K562 (cell line): ENCODE results near the gene NDFIP1.

DNA sequence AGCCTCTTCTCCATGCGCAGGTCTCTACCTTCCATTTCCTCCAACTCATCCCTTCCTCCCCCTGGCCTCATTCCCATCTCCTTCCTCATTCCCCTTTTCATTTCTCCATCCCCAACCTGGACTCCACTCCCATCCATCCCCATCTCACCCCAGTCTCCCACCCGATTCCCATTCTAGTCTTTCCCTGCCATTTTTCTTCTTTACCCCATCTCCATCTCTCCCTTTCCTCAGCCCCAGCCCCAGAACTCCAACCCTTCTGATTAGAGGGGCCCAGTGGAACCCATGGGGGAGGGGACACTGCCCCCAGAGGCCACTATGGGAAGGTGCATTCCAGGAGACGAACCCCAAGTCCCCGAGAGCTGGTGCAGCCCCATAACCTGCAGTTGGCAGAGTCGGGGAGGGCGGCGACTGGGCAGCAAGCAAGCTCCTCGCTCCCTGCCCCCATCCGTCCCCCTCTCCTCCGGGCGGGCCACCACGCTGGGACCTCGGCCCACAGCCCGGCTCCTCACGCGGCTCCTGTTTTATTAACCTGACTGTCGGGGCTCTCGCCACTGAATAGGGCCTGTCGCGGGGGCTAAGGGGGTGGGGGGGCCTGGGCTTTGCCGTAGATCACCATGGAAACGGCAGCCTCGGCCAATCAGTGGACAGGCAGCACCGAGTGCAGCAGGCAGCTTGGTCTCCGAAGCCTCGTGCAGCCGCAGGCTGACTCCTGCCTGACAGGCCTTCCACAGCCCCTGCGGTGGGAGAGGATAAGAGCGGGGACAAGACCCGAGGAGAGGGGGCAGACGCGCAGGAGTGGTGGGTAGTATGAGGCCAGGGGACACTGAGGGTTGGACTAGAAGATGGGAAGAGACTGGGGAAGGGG, 66.6 kb downstream of the PCDH1 start:
- RAMPAGE, long total RNA = no peak
- RRBS = 18% methylated on average over 5 of the region's 32 CpGs
PRO-cap:
- standard = no peak
- CoPRO, capped RNA only, 2 experiments = no peak in any of the 2 experiments
- CoPRO, capped and uncapped RNA, 2 experiments = no peak in any of the 2 experiments
- CoPRO, uncapped RNA only, 2 experiments = no peak in any of the 2 experiments
CAGE:
- cytosol, long polyA plus RNA = no peak
- long polyA plus RNA = no peak
- nucleolus, long total RNA = no peak
- nucleus, long polyA plus RNA = no peak

- RAMPAGE, long total RNA = no peak
- RRBS = 6% methylated on average over 3 of the region's 16 CpGs
PRO-cap:
- standard = no peak
- CoPRO, capped RNA only, 2 experiments = no peak in any of the 2 experiments
- CoPRO, capped and uncapped RNA, 2 experiments = no peak in any of the 2 experiments
- CoPRO, uncapped RNA only, 2 experiments = no peak in any of the 2 experiments
CAGE:
- cytosol, long polyA plus RNA = no peak
- long polyA plus RNA = no peak
- nucleolus, long total RNA = no peak
- nucleus, long polyA plus RNA = no peak
Observed at GRCh38 chr5:141841103-141842294, 36.7 kb downstream of the PCDH1 start.

DNA sequence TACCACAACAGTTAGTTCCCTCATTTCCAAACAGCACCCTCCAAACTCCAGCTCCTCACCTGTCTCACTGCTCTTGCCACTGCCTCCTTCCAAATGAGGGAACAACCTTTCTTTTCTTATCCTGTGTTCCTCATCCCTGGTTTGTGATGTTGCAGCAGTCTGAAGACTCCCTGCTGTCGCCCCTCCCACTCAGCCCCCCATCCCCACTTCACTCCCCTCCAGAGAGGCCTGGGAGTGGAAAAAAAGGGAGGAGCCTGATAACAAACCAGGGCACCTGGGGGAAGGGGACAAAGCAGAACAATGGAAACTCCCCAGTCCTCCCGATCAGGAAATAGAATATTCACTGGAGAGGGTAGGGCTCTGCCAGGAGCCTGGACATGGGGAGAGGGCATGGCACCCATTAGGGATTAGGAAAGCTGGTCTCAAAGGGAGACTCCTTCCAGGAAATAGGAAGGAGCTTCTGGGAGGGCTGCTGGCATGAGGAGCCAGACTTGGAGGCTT, 20.2 kb downstream of the PCDH1 start:
- RAMPAGE, long total RNA = no peak
- RRBS = no CpG with 5 or more reads among the region's 2 CpGs
PRO-cap:
- standard = no peak
- CoPRO, capped RNA only, 2 experiments = no peak in any of the 2 experiments
- CoPRO, capped and uncapped RNA, 2 experiments = no peak in any of the 2 experiments
- CoPRO, uncapped RNA only, 2 experiments = no peak in any of the 2 experiments
CAGE:
- cytosol, long polyA plus RNA = no peak
- long polyA plus RNA = no peak
- nucleolus, long total RNA = no peak
- nucleus, long polyA plus RNA = no peak

DNA sequence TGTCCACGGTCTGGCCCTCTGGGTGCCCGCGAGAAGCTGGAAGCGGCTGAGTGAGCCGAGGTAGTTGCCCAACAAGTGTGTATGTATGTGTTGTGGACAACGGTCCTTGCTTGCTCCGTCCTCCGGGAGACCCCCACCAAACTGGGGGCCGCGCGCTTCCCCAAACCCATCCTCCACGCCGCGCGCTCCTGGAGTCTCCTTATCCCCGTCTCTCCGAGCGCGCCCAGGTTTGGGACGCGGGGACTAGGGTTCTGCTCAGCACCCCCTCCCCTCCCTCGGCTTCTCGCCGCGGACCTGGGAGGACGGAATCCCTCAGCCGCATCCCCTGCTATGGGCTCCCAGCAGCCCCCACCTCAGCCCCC, 493 bp downstream of the PCDH1 start:
- RAMPAGE, long total RNA = no peak
- RRBS = no CpG with 5 or more reads among the region's 27 CpGs
PRO-cap:
- standard = no peak
- CoPRO, capped RNA only, 2 experiments = no peak in any of the 2 experiments
- CoPRO, capped and uncapped RNA, 2 experiments = no peak in any of the 2 experiments
- CoPRO, uncapped RNA only, 2 experiments = no peak in any of the 2 experiments
CAGE:
- cytosol, long polyA plus RNA = no peak
- long polyA plus RNA = no peak
- nucleolus, long total RNA = no peak
- nucleus, long polyA plus RNA = no peak

DNA sequence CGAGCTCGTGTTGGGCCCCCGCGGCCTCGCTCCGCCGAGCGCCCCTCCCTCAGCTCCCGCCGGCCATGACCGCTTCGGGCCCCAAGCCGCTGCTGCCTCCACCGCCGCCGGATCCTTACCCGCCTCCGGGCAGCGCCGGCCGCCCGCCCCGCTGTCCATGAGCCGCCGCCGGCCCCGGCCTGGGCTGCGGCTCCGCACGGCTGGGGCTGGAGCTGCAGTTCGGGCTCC, 192 bp downstream of the PCDH1 start:
- RAMPAGE, long total RNA = no peak
- RRBS = 1% methylated on average over 12 of the region's 31 CpGs
PRO-cap:
- standard = no peak
- CoPRO, capped RNA only, 2 experiments = no peak in any of the 2 experiments
- CoPRO, capped and uncapped RNA, 2 experiments = no peak in any of the 2 experiments
- CoPRO, uncapped RNA only, 2 experiments = no peak in any of the 2 experiments
CAGE:
- cytosol, long polyA plus RNA = no peak
- long polyA plus RNA = no peak
- nucleolus, long total RNA = no peak
- nucleus, long polyA plus RNA = no peak

DNA sequence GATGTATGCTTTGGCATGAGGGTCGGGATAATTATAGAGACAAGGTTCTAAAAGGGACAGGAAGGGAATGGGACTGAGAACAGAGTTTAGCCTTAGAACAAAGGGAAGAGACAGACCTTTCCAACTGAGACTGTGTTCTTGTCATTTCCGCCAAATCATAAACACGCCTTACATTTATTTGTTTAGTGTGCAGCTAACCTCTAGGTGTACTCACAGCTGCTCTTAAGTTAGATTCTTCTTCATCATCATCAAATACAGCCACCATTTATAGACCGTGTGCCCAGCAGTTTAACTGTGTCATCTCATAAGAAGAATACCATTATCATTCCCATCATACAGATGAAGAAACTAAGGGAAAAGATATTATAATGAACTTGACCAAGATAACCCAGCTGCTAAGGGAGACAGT, 5.9 kb upstream of the DELE1 start:
- RAMPAGE, long total RNA = no peak
- RRBS = no CpG with 5 or more reads among the region's 4 CpGs
PRO-cap:
- standard = no peak
- CoPRO, capped RNA only, 2 experiments = no peak in any of the 2 experiments
- CoPRO, capped and uncapped RNA, 2 experiments = no peak in any of the 2 experiments
- CoPRO, uncapped RNA only, 2 experiments = no peak in any of the 2 experiments
CAGE:
- cytosol, long polyA plus RNA = no peak
- long polyA plus RNA = no peak
- nucleolus, long total RNA = no peak
- nucleus, long polyA plus RNA = no peak

GRCh38 chr5:141930887-141931270, 7.2 kb downstream of the DELE1 start:
- RAMPAGE, long total RNA = no peak
- RRBS = no CpG with 5 or more reads among the region's 3 CpGs
PRO-cap:
- standard = no peak
- CoPRO, capped RNA only, 2 experiments = no peak in any of the 2 experiments
- CoPRO, capped and uncapped RNA, 2 experiments = no peak in any of the 2 experiments
- CoPRO, uncapped RNA only, 2 experiments = no peak in any of the 2 experiments
CAGE:
- cytosol, long polyA plus RNA = no peak
- long polyA plus RNA = no peak
- nucleolus, long total RNA = no peak
- nucleus, long polyA plus RNA = no peak

- RAMPAGE, long total RNA = no peak
- RRBS = no CpG with 5 or more reads among the region's 10 CpGs
PRO-cap:
- standard = no peak
- CoPRO, capped RNA only, 2 experiments = no peak in any of the 2 experiments
- CoPRO, capped and uncapped RNA, 2 experiments = no peak in any of the 2 experiments
- CoPRO, uncapped RNA only, 2 experiments = no peak in any of the 2 experiments
CAGE:
- cytosol, long polyA plus RNA = no peak
- long polyA plus RNA = no peak
- nucleolus, long total RNA = no peak
- nucleus, long polyA plus RNA = no peak
Observed at GRCh38 chr5:141996879-141997613, 15.8 kb downstream of the GNPDA1 start.

GRCh38 chr5:142011878-142012917, 629 bp downstream of the GNPDA1 start:
- RAMPAGE, long total RNA = no peak
- RRBS = 5% methylated on average over 2 of the region's 36 CpGs
PRO-cap:
- standard = unidirectional peak, plus-strand start at chr5:142012558
- CoPRO, capped RNA only, 2 experiments = no peak in any of the 2 experiments
- CoPRO, capped and uncapped RNA, 2 experiments = no peak in any of the 2 experiments
- CoPRO, uncapped RNA only, 2 experiments = no peak in any of the 2 experiments
CAGE:
- cytosol, long polyA plus RNA = no peak
- long polyA plus RNA = no peak
- nucleolus, long total RNA = no peak
- nucleus, long polyA plus RNA = no peak

DNA sequence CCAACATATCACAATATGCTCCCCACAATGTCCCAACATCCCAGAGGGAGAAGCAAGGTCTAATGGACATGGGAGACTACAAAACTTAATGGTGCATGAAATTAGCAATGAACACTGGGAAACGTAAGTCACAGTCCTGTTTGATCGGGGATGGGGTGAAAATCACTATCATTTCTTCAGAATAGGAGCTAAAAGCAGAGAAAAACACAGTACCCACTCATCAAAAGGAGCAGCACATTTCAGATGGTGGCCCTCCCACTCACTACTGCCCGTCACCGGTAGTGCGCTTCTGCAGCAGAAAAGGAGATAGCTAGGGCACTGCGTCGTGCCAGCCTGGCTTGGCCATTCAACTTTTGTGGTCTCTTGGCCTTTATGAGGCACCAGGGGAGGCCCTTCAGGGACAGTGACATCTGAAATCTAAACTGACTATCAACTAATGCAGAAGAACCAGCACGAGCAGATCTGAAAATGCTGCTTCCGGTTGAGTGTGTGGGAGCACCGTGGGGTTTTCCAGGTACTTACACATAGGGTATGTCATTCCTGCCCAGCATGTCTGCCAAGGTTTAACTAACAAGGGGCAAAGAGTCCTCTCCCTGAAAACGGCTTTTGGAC, 20.4 kb upstream of the NDFIP1 start:
- RAMPAGE, long total RNA = no peak
- RRBS = no CpG with 5 or more reads among the region's 11 CpGs
PRO-cap:
- standard = no peak
- CoPRO, capped RNA only, 2 experiments = no peak in any of the 2 experiments
- CoPRO, capped and uncapped RNA, 2 experiments = no peak in any of the 2 experiments
- CoPRO, uncapped RNA only, 2 experiments = no peak in any of the 2 experiments
CAGE:
- cytosol, long polyA plus RNA = no peak
- long polyA plus RNA = no peak
- nucleolus, long total RNA = no peak
- nucleus, long polyA plus RNA = no peak

DNA sequence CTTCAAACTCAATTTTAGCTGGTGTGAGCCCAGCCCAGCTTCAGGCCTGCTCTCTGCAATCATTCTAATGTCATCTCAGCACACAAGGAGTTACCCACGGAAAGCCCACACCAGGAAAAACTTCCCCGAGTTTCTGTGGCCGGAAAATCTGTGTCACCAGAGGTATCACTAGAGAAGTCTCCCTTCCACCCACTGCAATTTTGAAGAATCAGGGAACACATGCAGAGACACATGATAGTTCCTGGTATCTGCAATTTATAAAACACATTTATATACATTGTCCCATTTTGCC, 13.5 kb upstream of the NDFIP1 start:
- RAMPAGE, long total RNA = no peak
- RRBS = no CpG with 5 or more reads among the region's 3 CpGs
PRO-cap:
- standard = no peak
- CoPRO, capped RNA only, 2 experiments = no peak in any of the 2 experiments
- CoPRO, capped and uncapped RNA, 2 experiments = no peak in any of the 2 experiments
- CoPRO, uncapped RNA only, 2 experiments = no peak in any of the 2 experiments
CAGE:
- cytosol, long polyA plus RNA = no peak
- long polyA plus RNA = no peak
- nucleolus, long total RNA = no peak
- nucleus, long polyA plus RNA = no peak

DNA sequence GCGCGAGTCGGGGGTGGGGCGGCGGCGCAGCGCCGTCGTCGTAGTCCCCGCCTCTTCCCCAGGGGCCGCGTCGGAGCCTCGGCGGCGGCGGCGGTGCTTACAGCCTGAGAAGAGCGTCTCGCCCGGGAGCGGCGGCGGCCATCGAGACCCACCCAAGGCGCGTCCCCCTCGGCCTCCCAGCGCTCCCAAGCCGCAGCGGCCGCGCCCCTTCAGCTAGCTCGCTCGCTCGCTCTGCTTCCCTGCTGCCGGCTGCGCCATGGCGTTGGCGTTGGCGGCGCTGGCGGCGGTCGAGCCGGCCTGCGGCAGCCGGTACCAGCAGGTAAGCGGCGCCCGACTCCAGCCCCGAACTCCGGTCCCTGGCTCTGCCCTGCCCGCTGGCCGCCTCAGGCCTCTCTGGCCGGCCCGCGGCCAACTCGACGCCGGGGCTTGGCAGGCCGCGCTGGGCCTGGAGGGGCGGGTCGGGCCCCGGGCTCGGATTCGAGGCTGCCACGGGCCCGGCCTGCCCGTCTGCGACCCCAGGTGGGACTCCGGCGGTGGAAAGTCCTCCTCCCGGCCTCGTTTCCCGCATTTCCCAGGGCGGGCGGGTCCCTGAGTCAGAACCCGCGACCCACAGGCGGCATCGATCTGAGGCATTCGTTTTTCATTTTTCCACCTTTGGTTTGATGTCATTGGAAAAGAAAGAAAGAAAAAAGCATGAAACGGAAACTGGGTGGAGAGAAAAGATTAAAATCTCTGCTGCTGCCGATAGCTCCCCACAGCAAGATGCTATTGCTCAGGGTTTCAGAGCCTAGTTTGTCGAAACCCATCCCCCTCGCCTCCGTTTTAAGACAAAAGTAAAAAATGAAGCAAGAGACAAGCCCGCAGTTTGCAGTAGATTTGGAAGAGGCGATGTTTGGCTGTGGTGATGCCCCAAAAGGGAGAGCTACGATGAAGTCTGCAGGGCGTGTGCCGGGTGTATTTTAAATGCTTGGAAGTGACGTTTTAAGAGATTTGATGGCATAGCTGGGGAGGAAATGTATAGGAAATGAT, at the start of gene NDFIP1:
Gene NDFIP1, plus strand, starts transcription at position 61 of the 1,029 bp plus-strand sequence.
- RAMPAGE, long total RNA = no peak
- RRBS = 3% methylated on average over 25 of the region's 96 CpGs
PRO-cap:
- standard = bidirectional peak, plus-strand start at position 77 of the sequence, minus-strand start outside the sequence
- CoPRO, capped RNA only, 2 experiments = peak in 2 of 2 experiments; most common plus-strand start position 61 of the sequence (in 2)
- CoPRO, capped and uncapped RNA, 2 experiments = peak in 2 of 2 experiments; most common plus-strand start position 61 of the sequence (in 2)
- CoPRO, uncapped RNA only, 2 experiments = peak in 1 of 2 experiments; most common plus-strand start position 107 of the sequence (in 1)
CAGE:
- cytosol, long polyA plus RNA = start-site peak on the plus strand centred at position 85 of the sequence, 50 bp wide, 1,256 and 818 reads in 2 replicates
- long polyA plus RNA = start-site peak on the plus strand centred at position 77 of the sequence, 72 bp wide, 396 and 696 reads in 2 replicates
- nucleolus, long total RNA = no peak
- nucleus, long polyA plus RNA = start-site peak on the plus strand centred at position 80 of the sequence, 60 bp wide, 263 and 169 reads in 2 replicates

DNA sequence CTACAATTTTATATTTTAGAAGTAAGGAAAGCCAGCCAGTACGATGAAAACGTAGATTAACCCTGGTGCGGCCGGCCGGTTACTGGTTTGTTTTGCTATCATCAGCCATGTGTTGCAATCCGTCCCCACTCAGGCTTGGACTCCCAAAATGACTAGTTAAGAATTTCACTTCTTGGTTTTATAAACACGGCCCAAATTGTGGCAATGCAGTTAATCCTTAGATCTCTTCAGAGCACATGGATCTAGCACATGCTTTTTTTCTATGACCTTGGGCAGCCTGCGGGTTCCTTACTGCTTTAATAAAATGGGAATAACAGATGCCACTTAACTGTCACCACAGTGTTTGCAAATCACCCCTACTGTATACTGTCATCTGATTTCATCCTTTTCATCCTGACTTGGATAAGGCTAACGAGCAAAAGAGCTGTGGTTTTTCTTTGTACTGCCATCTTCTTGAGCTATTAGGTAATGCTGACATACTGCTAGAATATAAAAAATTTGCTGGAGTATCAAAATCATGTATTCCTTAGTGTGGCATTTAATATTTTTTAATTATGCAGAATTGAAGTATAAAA, 1.5 kb downstream of the NDFIP1 start:
- RAMPAGE, long total RNA = no peak
- RRBS = no CpG with 5 or more reads among the region's 9 CpGs
PRO-cap:
- standard = no peak
- CoPRO, capped RNA only, 2 experiments = peak in 1 of 2 experiments; most common plus-strand start position 209 of the sequence (in 1); most common minus-strand start position 154 of the sequence (in 1)
- CoPRO, capped and uncapped RNA, 2 experiments = no peak in any of the 2 experiments
- CoPRO, uncapped RNA only, 2 experiments = no peak in any of the 2 experiments
CAGE:
- cytosol, long polyA plus RNA = no peak
- long polyA plus RNA = no peak
- nucleolus, long total RNA = no peak
- nucleus, long polyA plus RNA = no peak

DNA sequence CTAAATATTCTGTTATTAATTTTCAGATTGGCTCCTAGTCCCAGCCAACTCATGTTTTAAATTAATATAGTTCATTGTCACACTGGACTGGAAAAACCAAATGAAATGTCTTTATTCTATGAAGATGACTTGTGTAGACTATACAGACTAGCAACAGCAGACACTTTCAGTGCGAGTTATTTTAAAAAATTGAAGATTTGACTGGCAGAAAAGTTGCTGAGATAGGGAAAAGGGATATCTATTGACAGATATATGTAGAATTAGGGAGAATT, 21.5 kb downstream of the NDFIP1 start:
- RAMPAGE, long total RNA = no peak
- RRBS = no CpG with 5 or more reads among the region's 1 CpG
PRO-cap:
- standard = no peak
- CoPRO, capped RNA only, 2 experiments = no peak in any of the 2 experiments
- CoPRO, capped and uncapped RNA, 2 experiments = no peak in any of the 2 experiments
- CoPRO, uncapped RNA only, 2 experiments = no peak in any of the 2 experiments
CAGE:
- cytosol, long polyA plus RNA = no peak
- long polyA plus RNA = no peak
- nucleolus, long total RNA = no peak
- nucleus, long polyA plus RNA = no peak

GRCh38 chr5:142320452-142321597, 4.0 kb downstream of the SPRY4 start:
- RAMPAGE, long total RNA = no peak
- RRBS = no CpG with 5 or more reads among the region's 11 CpGs
PRO-cap:
- standard = no peak
- CoPRO, capped RNA only, 2 experiments = no peak in any of the 2 experiments
- CoPRO, capped and uncapped RNA, 2 experiments = no peak in any of the 2 experiments
- CoPRO, uncapped RNA only, 2 experiments = peak in 1 of 2 experiments; most common plus-strand start chr5:142321319 (in 1); most common minus-strand start chr5:142321299 (in 1)
CAGE:
- cytosol, long polyA plus RNA = no peak
- long polyA plus RNA = no peak
- nucleolus, long total RNA = no peak
- nucleus, long polyA plus RNA = no peak

GRCh38 chr5:142408750-142409230, 84.0 kb upstream of the SPRY4 start:
- RAMPAGE, long total RNA = no peak
- RRBS = no CpG with 5 or more reads among the region's 13 CpGs
PRO-cap:
- standard = no peak
- CoPRO, capped RNA only, 2 experiments = no peak in any of the 2 experiments
- CoPRO, capped and uncapped RNA, 2 experiments = no peak in any of the 2 experiments
- CoPRO, uncapped RNA only, 2 experiments = no peak in any of the 2 experiments
CAGE:
- cytosol, long polyA plus RNA = no peak
- long polyA plus RNA = no peak
- nucleolus, long total RNA = no peak
- nucleus, long polyA plus RNA = no peak

- RAMPAGE, long total RNA = no peak
- RRBS = no CpG with 5 or more reads among the region's 1 CpG
PRO-cap:
- standard = no peak
- CoPRO, capped RNA only, 2 experiments = no peak in any of the 2 experiments
- CoPRO, capped and uncapped RNA, 2 experiments = no peak in any of the 2 experiments
- CoPRO, uncapped RNA only, 2 experiments = no peak in any of the 2 experiments
CAGE:
- cytosol, long polyA plus RNA = no peak
- long polyA plus RNA = no peak
- nucleolus, long total RNA = no peak
- nucleus, long polyA plus RNA = no peak
Observed at GRCh38 chr5:142826638-142826927, 56.4 kb downstream of the ARHGAP26 start.

- RAMPAGE, long total RNA = no peak
- RRBS = no CpG with 5 or more reads among the region's 2 CpGs
PRO-cap:
- standard = no peak
- CoPRO, capped RNA only, 2 experiments = no peak in any of the 2 experiments
- CoPRO, capped and uncapped RNA, 2 experiments = no peak in any of the 2 experiments
- CoPRO, uncapped RNA only, 2 experiments = no peak in any of the 2 experiments
CAGE:
- cytosol, long polyA plus RNA = no peak
- long polyA plus RNA = no peak
- nucleolus, long total RNA = no peak
- nucleus, long polyA plus RNA = no peak
Observed at GRCh38 chr5:142866937-142867231, 96.7 kb downstream of the ARHGAP26 start.